Caco-2 (cell line): ENCODE data around the genes TAB2 and GINM1.

DNA sequence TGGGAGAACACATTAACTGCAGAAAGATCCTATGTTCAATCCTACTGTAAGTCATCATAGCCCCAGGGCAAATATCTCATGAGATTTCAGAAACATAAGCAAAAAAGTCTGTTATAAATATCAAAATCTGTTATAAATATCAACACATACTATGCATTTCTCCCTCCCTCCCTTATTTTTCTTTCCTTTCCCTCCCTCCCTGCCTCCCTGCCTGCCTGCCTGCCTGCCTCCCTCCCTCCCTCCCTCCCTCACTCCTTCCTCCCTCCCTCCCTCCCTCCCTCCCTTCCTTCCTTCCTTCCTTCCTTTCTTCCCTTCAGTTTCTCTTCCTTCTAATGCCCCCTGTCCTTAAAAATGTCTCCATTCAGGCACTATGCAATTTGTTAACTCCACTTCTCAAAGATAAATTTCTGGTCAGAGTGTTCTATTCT lies 267.2 kb upstream of the SASH1 start:
- PRO-cap = no peak

DNA sequence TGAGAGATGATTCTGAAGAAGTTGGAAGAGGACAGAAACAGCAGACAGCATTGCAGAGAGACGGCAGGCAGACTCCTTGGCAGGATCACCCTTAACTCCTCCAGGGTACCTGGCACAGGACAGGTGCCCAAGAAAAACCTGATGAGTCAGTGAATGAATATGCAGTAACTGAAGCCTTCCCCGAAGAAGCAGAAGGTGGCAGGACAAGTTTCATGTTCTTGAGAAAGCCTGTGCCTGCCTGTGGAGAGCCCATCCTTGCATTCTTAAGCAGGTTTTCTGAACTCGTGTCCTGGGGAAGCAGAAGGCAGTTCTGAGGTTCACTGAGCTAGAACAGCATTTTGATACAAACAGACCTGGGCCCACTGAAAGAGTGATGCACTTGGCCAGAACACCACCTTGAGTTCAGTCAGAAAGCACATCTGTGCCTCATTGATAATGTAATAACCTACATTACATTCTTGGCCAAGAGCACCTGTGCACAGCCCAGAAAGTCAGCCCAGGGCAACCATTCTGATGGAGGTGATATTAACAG lies 79.5 kb upstream of the SASH1 start:
- PRO-cap = unidirectional peak, plus-strand start at position 270 of the sequence
- RRBS = no CpG with 5 or more reads among the region's 3 CpGs

DNA sequence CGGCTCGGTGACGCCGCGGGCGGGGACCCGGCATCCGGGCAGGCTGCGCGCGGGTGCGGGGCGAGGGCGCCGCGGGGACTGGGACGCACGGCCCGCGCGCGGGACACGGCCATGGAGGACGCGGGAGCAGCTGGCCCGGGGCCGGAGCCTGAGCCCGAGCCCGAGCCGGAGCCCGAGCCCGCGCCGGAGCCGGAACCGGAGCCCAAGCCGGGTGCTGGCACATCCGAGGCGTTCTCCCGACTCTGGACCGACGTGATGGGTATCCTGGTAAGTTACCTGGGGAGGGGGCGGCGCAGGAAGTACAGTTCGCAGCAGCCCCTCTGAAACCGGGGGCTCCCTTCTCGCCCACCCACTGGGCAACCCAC lies 301 bp downstream of the SASH1 start:
- PRO-cap = unidirectional peak, minus-strand start at position 244 of the sequence
- RRBS = 2% methylated on average over 24 of the region's 47 CpGs

DNA sequence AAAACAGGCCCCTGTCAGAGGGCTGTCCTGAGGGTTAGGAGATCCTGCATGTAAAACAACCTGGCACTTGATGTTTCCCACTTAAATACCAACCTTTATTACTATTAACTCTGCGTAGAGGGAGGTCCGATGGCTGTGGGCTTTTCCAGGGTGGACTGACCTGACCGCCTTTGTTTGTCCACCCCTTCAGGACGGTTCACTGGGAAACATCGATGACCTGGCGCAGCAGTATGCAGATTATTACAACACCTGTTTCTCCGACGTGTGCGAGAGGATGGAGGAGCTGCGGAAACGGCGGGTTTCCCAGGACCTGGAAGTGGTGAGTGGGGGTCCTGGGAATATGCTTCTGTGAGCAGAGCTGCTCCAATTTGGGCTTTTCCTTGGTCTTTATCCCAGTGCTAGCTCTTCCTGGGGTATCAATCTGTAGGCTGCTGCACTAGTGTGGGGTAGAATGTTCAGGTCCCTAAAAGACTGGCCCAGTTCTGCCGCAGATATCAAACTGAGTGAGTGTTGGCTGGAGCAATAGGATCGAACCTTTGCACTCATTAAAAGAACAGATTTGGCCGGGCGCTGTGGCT lies 47.4 kb downstream of the SASH1 start:
- PRO-cap = no peak
- RRBS = no CpG with 5 or more reads among the region's 16 CpGs

DNA sequence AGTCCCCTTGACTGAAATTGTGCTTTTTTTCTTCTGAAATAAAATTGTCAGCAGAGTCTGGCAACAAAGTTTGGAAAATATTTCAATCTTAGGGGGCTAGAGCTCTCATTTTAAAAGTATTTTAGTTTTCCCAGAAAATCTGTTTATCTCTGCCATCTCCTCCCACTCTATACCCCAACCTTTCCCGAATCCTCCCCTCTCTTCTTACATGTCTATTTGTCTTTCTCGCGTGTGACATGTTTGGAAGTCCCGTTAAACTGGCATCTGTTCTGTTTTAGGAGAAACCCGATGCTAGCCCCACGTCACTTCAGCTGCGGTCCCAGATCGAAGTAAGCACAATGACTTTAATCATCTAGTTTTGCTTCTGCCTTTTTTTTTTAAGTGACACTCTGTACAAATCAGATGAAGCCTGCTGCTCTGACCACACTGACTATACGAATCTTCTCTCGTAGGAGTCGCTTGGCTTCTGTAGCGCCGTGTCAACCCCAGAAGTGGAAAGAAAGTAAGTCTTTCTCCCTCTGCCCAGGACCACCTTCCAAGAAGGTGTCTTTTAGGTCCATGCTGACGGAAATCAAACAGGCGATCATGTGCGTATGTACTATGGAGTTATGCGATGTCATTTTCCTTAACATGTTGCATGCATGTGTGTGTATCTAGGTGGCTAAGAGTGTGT lies 97.4 kb downstream of the SASH1 start:
- PRO-cap = no peak
- RRBS = no CpG with 5 or more reads among the region's 17 CpGs

- PRO-cap = no peak
- RRBS = no CpG with 5 or more reads among the region's 17 CpGs
Observed at GRCh38 chr6:148471657-148472761, 129.4 kb downstream of the SASH1 start.

DNA sequence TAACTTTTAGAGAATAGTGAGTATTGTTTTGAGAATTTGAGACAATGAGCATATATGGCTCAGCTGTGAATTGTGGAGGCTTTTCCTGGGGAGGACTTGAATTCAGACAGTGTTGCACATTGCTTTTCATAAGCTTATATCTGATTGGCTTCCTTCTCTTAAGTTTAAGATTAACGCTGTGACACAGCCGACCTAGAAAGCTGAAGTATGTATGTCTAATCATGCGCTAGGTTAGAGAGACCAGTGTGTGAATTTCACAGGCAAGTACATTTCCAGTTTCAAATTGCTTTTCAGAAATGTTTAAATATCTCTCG lies 166.4 kb downstream of the SASH1 start:
- PRO-cap = no peak
- RRBS = no CpG with 5 or more reads among the region's 4 CpGs

- PRO-cap = no peak
- RRBS = no CpG with 5 or more reads among the region's 6 CpGs
Observed at GRCh38 chr6:148769882-148770445, 23.1 kb downstream of the UST start.

DNA sequence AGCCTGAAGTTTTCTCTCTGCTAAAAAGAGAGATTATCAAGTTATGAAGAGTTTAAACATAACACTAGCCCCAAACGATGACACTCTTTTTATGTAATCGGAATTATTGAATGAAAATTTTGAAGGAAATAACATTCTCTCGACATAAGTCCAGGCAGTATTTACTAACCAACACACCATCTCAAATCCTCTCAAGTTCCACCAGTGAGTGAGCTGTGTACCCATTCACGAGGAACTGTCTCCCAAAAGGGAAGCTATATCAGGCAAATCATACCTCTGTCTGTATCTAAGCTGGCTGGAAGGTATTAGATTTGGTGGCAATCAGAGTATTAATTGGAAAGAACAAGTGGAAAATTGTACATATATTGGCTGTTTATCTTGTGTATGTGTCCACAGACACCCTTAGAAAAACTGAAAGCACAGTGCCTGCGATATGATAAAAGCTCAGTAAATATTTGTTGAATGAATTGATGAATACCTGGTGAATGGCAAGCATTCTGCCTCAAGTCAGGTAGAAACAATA lies 37.5 kb downstream of the UST start:
- PRO-cap = no peak
- RRBS = no CpG with 5 or more reads among the region's 5 CpGs

GRCh38 chr6:148854841-148855303 lies 108.0 kb downstream of the UST start:
- PRO-cap = no peak
- RRBS = no CpG with 5 or more reads among the region's 16 CpGs

GRCh38 chr6:149059788-149060114 lies 257.8 kb upstream of the TAB2 start:
- PRO-cap = no peak
- RRBS = no CpG with 5 or more reads among the region's 6 CpGs

DNA sequence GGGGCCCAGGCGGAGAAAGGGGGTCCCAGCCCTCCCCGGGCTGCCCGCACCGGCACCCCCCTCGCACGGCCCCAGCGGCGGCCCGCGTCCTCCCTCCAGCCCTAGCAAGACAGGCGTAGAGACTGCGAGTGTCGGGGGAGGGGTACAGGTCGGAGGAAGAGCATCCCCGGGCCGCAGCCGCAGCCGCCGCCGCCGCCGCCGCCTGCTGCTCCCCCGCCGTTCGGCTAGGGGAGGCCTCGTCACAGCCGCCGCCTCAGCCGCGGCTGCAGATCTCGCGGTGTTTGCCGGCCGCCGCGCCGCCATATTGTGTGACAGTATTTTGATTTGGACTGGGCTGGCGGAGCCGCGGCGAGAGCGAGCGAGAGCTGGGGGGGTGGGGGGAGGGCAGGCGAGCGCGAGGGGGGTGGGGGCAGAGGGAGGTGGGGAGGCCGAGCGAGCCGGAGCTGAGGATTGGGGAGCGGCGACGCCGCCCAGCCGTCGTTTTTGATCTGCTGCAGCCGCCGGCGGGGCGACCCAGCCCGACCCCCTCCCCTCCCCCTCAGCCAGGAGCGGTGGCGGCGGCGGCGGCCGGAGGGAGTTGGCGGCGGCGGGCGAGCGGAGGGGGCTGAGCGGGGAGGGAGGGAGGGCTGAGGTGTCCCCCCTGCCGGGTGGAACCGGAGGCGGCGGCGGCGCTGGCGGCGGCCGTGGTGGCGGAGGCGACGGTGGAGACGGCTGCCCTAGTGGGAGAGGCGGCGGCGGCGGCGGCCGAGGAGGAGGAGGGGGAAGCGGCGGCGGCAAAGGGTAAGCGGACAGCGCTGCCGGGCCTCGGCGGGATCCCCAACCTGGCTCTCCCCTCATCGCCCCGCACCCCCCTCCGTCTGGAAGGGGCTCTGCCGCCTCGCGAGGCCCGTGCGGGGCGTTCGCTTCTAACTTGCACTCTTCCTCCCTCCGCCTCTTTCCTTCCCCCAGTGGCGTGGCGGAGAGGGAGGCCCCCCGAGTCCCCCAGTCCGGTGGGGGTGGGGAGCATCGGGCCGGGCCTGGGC lies at the start of gene TAB2:
Gene TAB2 (plus strand): TSS at position 477 of the 1,022 bp plus-strand sequence.
- PRO-cap = bidirectional peak, plus-strand start at position 322 of the sequence, minus-strand start at position 222 of the sequence; bidirectional peak, plus-strand start at position 412 of the sequence, minus-strand start at position 516 of the sequence
- RRBS = 3% methylated on average over 37 of the region's 117 CpGs

GRCh38 chr6:149485336-149485844 lies 576 bp upstream of the ZC3H12D start:
- PRO-cap = no peak
- RRBS = no CpG with 5 or more reads among the region's 8 CpGs

- PRO-cap = no peak
- RRBS = no CpG with 5 or more reads among the region's 4 CpGs
Observed at GRCh38 chr6:149506532-149506957, 21.7 kb upstream of the ZC3H12D start.

DNA sequence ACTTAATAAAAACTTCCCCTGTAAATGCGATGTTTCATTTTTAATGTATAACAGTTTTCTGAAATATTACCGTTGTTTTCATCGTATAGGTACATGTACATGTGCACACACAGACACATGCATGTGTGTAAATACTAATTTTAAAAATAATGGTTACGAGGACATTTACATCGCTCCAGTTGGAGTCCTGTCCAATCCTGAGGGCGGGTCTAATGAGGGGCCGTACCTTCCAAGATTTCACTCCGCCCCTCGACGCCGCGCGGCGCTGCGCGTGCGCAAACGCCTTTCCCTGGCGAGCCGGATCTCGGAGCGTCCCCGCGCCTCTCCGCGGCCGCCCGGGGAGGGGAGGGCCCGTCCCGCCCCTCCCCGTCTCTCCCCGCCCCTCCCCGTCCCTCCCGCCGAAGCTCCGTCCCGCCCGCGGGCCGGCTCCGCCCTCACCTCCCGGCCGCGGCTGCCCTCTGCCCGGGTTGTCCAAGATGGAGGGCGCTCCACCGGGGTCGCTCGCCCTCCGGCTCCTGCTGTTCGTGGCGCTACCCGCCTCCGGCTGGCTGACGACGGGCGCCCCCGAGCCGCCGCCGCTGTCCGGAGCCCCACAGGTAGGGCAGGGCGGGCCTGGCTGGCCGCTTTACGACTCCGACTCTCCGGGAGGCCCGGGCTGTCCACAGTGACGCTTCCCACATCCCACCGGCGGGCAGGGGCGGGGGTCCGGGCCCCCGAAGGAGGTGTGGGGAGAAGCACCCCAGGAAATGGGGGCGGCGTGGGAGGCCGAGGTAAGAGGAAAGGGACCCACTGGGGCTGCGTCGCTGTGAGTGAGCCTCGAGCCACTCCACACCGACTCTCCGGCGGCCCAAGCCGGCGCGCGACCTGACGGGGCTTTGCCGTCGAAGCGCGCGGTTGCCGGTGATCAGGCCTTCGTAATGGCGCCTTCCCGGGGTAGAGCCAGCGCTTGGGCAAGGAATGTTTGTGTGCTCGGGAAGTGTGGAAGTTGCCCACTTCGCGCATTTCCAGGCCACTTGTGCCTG lies at the start of gene GINM1:
Gene GINM1 (plus strand): TSS at position 437 of the 1,022 bp plus-strand sequence.
- PRO-cap = bidirectional peak, plus-strand start at position 467 of the sequence, minus-strand start at position 214 of the sequence; bidirectional peak, plus-strand start at position 664 of the sequence, minus-strand start at position 666 of the sequence; unidirectional peak, minus-strand start at position 877 of the sequence
- RRBS = 2% methylated on average over 44 of the region's 101 CpGs

- PRO-cap = no peak
- RRBS = no CpG with 5 or more reads among the region's 6 CpGs
Observed at GRCh38 chr6:149683230-149684167, 34.4 kb downstream of the LATS1 start.

- PRO-cap = no peak
- RRBS = no CpG with 5 or more reads among the region's 7 CpGs
Observed at GRCh38 chr6:149820454-149820975, 43.6 kb downstream of the LRP11 start.

- PRO-cap = no peak
- RRBS = 7% methylated on average over 12 of the region's 27 CpGs
Observed at GRCh38 chr6:149942196-149942756, 462 bp downstream of the ULBP2 start.

DNA sequence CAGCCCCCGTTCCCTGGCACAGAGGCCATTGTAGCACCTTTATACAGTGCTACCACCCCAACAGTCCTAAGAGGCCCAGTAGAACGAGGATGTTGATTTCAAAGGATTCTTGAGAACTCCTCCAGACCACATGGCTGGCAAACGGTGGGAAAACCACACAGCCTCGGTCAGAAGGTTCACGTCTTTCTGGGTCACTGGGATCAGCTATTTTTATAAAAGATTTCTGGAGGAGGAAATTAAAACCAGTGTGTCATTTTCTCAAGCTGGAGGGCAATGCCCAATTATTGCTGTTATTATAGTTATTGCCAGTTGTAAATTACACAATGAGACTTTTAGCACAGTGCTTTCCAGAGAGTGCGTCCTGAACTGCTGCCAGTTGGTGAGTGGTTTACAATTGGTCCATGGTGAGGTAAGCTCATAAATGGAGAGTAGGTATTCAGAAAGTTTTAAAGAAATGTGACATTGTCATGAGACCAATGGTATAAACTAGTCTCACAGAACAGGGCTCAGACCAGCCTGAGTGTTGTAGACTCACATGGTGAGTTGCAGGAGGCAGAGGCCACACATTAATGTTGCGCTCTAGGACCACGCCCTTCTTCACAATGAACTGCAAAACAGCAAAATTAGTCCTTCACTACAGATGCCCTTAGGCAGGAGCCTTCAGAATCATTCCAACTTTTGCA lies 8.4 kb upstream of the PPP1R14C start:
- PRO-cap = no peak
- RRBS = no CpG with 5 or more reads among the region's 8 CpGs

DNA sequence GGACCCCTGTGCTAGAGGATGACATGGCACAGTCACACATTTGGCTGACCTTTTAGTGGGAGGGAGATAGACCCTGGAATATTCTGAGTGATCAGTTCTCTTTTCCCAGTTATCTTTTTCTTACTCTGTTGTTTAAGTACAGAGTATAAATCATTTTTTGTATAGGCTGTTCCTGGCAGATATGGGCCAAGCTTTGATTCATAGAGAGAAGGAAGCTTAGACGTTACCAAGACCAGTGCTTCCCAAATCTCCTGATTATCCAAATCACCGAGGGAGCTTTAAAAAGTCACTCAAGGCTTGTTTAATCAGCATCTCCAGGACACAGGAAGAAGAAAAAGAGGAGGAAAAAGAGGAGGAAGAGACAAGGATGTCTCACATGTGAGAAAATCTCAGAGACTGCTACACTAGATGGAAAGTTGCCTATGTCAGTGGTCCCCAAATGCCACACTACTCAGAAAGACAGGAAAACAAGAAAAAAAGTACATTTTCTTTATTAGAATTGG lies 50.1 kb downstream of the PPP1R14C start:
- PRO-cap = no peak
- RRBS = no CpG with 5 or more reads among the region's 2 CpGs